A673 (cell line): ENCODE data around the gene ACOT11.

- PRO-cap: no peak
Observed at GRCh38 chr1:54490267-54490805, 57.7 kb upstream of the ACOT11 start.

- PRO-cap: no peak
Observed at GRCh38 chr1:54547203-54548671, at the start of gene ACOT11. TSS of gene ACOT11 (plus strand) at chr1:54548228.

GRCh38 chr1:54559711-54560276 lies 11.8 kb downstream of the ACOT11 start:
- PRO-cap: no peak

- PRO-cap: no peak
Observed at GRCh38 chr1:54641076-54641584, 456 bp upstream of the MROH7 start.

DNA sequence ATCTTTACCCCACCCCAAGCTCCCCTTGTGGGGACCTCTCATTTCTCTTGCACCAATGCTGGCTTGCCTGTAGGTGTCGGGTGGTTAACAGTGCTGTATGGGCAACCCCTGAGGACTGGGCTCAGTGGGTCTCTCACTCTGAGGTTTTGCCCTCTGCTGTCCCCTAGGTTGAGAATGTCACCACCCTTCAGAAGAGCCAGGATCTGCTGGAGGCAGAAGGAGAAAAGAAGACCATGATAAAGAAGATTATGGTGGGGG lies 27.0 kb downstream of the MROH7 start:
- PRO-cap: no peak

GRCh38 chr1:54835831-54836367 lies 30.0 kb downstream of the LEXM start:
- PRO-cap: no peak

DNA sequence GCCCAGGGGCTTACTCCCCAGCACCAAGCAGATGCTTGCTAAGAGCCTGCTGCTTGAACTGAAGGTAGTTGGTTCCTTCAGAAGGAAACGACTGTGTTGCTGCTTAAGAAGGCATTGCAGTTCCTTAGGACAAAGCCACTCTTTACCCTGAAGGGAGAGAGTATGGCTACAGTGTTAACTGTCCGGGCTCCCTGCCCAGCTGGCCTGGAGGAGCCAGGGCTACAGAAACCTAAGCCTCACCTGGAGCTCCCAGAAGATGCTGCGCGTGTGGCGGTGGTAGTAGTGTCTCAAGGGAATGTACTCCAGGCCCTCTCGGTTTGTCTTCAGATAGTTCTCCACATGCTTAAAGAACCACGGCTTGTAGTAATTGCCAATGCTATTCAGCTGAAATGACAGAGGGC lies 21.9 kb downstream of the DHCR24 start:
- PRO-cap: no peak

- PRO-cap: no peak
Observed at GRCh38 chr1:54875651-54876294, 11.2 kb downstream of the DHCR24 start.

DNA sequence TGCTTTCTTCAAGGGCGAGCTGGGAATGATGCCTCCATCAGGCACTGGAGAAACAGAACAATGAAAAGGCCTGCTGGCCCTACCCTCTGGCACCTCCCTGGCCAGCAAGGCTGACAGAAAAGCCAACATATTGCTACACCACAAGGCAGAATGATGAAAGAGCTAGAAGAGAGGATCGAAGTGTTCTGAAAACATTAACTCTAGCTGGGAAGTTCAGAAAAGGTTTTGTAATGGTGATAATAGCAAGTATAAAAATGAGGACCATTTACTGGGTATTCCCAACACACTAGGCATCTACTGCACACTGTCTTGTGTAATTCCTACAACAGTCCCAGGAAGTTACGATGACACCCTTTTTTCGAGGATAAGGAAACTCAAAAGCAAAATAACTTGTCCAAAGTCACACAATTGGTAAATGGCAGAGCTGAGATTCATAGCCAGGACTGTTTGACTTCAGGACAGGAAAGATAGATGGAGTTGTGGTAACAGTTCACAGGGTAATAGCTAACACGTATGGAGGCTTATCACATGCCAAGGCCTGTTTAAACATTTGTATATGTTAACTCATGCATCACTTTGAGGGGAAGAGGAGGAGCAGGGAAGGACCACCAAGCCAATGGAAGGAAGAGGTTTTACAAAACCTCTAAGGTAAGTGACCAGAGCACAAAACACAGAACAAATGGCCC lies 3.0 kb downstream of the DHCR24 start:
- PRO-cap: no peak

DNA sequence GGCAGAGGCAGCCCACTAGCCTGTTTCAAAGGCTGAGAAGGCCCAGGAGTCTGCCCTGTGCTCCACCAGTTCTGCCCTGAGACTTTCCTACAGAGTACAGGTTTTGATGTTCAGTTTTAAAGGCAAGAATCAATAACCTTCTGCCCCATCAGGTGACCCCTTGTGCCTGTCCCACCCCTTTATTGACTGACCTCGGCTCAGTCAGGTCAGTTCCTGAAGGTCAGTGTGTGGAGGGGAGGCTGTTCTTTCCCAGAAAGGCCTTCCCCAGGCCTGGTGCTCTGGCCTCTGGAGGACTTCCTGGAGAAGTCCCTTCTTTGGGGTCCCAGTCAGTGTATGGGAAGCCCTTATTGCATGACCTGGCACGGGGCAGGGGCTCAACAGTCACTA lies 14.3 kb downstream of the PCSK9 start:
- PRO-cap: no peak

GRCh38 chr1:55120467-55121126 lies 81.2 kb downstream of the PCSK9 start:
- PRO-cap: no peak

GRCh38 chr1:55137251-55138040 lies 77.7 kb downstream of the USP24 start:
- PRO-cap: no peak

GRCh38 chr1:55213755-55214082 lies 1.4 kb downstream of the USP24 start:
- PRO-cap: no peak

DNA sequence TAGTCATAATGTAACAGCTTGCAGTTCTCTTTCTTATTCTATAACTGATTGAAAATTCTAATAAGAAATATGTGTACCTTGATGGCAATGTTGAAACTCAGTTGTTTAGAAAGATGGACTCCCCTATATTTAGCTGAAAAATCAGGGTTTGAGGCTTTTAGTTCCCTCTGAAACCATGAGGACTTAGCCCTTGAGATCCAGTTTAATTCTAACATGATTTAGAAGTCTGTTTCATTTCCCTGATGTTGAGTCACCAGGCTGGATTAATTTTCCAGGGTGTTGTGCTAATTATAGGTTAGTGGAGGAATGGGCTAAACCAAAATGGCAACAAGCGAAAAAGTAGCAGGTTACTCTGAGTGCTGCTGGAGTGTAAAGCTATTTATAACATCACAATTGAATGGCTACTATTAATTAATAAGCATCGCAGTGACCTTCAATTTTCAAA lies 15.4 kb upstream of the USP24 start:
- PRO-cap: no peak

DNA sequence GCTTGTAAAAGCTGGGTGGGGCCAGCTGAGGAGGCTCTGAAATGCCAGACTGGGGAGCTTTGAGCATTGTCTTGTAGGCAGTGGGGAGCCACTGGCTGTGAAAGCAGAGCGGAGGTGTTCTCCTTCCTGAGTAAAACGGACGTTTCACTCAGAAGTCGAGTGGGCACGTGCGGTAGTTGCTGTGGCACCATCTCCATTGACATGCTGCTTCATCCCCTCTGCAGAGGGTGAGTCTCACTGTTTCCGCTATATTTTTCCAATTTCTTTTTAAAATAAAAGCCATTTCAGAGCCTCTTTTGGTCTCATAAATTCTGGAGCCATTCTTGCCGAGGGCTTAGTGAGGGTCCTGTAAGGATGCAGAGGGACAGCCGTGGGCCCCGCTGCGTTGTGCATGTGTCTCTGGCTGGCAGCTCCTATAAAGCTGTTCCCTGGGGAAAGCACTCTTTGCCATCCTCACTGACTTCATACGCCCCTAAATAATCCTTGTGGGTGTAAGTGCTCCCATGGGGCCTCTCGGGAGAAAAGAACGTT lies 72.8 kb upstream of the USP24 start:
- PRO-cap: bidirectional peak, plus-strand start outside the sequence, minus-strand start at position 417 of the sequence

DNA sequence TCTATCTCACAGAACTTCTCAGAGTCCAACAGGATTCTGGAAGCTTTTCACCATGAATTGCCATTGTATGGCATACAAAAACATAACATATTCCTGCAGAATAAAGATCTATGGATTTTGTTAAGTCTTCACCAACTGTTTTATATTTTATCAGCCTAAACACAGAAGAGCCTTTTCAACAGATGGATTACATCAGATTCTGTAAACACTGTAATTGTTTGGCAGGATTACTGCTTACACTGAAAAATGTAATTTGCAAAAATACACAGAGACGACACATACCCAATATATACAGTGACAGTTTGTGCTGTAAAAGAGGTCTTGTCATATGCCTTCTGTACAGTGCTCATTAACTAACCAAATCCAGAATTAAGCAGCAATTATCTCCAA lies 618.2 kb upstream of the USP24 start:
- PRO-cap: no peak

- PRO-cap: no peak
Observed at GRCh38 chr1:56133903-56134170, 445.5 kb downstream of the PLPP3 start.

- PRO-cap: no peak
Observed at GRCh38 chr1:56357891-56358221, 221.5 kb downstream of the PLPP3 start.

GRCh38 chr1:56376487-56377249 lies 202.7 kb downstream of the PLPP3 start:
- PRO-cap: no peak

DNA sequence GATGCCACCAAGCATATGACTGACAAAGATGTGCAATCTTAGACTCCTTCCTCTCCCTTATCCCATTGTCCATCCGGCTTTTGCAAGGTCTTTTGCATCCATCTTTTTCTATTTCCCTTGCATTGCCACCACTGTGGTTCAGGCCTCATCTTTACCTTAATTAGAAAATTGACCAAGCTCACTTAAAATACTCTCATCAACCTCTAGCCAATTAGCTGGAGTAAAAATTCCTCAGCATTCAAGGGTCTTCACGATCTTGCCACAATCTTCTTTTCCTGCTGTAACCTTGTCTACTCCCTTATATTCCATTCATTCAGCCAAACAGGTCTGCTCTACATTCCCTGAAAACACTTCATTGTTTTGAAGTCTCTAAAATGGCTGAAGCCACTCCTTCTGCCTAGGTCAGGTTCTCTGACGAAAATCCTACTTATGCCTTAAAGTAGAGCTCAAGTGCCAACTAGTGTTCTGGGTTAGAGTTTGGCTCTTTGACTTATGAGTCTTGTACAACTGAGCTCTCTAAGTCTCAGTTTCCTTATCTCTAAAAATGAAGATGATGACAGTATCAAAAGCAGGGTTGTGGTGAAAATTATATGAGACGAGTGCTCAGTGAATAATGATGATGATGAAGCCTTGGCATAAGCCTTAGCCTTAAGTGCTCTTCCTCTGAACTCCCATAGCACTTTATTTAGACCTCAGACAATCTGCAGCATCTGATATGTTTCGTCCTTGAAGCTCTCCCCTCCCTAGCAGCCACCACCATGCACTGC lies 48.7 kb downstream of the PLPP3 start:
- PRO-cap: no peak